Placental pericyte (primary cell): Measurements from ENCODE around the genes SEC61A1 and EFCC1.

DNA sequence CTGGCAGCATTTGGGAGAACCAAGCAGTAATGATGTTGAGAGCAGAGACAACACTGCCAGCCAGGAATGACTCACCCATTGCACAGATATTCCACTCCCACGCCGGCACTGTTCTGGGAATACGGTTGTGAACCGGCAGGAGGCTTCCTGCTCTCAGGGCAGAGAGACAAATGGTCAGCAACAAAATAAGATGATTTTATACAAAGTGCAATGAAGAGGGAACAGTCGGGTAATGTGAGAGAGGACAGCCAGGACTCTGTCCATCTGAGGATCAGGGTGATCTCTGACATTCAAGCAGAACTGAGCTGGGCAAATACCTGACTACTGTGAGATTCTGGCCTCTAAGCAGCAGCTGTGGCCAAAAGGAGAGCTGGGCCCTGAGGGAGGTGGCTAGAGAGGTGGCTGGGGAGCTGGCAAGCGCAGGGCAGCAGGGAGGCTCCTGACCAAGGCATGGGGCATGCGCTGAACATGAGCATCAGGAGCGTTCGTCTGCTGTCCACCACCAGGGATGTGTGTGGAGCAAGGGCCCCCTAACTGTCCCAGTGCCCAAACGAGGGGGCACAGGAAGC is 56.0 kb upstream of the PLXNA1 start:
- CAGE, long polyA plus RNA = no peak

DNA sequence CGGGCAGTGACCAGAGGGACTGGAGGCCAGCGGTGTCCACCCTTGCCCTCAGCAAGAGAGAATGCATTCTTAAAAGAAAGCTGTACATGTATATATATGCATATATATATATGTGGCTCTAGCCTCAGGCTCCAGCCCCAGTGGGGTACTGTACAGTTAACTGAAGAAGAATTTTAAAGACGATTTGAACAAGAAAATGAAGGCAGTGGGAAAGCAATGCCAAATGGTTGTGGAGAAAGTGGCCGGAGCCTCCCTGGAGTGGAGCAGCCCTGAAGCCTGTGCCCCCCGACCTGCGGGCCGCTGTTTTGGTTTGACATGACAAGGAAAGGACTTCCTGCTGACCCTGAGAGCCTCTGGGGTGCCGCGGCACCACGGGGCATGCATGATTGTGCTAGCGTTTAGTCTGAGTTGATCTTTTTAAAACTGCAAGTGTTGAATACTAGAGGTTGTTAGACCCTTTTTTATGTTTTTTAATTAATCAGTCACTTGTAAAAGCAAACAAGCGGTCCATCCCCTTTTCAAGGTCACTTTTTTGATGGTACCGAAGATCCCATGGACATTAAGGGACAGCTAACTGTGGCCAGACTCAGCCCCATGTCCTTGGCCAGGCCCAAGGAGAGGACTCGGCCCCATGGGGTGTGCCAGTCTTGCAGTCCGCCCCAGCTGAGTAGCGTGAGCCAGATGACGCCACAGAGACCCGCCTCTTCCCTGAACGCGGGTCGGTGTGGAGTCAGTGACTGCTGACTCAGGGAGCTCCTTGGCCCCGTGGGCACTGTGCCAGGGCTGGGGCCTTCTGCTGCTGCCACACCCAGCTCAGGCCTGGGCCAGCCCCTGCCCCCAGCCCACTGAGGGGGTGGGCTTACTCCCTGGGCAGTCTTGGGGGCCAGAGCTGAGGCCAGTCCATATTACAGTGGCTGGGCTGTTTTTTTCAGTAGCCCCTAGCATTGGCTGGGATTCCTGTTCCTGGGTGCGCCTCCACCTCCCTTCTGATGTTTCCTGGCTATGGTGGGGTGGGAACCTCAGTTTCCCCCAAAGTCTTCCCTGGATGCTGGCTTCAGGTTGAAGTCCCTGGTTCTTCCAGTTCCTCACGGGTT is 52.6 kb downstream of the PLXNA1 start:
- CAGE, long polyA plus RNA = no peak

DNA sequence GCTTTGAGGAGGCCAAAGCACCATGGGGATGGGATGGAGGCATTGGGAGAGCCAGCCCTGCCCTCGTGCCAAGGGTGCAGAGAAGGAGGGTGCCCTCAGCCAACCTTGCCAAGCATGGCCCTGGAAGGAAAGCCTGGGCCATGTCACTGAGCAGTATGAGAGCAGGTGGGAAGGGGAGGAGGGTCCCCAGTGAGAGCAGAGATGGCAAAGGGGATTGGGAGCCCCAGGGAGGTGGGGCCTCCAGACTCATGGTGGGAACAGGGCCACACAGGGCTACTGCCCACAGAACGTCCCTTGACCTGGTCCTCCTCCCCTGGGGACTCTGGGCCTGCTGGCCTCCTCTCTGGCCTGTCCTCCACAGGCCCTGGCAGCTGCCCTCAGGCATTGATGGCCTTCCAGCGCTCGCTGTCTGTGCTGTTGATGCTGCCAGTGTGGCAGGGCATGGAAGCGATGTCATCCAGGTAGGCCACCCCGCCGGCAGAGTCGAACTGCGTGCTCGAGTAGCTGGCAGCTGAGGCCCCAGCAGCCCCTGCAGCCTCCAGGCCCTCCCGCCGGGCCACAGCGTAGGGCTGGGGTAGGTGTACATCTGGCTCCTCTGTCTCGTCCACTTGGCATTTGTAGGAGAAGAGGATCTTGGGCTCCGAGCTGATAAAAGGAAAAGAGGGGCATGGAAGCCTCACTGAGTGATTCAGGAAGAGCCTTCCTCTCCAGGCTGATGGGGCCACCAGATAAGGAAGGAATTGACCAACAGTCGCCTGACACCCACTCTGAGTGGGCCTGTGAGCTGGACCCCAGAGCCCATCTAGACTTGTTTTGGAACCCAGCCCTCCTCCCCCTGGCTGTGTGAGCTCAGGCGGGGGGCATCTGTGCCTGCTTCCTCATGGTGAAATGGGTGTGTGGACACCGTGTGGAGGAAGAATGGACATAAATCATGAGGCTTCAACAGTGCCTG is 17.1 kb downstream of the TPRA1 start:
- CAGE, long polyA plus RNA = no peak

DNA sequence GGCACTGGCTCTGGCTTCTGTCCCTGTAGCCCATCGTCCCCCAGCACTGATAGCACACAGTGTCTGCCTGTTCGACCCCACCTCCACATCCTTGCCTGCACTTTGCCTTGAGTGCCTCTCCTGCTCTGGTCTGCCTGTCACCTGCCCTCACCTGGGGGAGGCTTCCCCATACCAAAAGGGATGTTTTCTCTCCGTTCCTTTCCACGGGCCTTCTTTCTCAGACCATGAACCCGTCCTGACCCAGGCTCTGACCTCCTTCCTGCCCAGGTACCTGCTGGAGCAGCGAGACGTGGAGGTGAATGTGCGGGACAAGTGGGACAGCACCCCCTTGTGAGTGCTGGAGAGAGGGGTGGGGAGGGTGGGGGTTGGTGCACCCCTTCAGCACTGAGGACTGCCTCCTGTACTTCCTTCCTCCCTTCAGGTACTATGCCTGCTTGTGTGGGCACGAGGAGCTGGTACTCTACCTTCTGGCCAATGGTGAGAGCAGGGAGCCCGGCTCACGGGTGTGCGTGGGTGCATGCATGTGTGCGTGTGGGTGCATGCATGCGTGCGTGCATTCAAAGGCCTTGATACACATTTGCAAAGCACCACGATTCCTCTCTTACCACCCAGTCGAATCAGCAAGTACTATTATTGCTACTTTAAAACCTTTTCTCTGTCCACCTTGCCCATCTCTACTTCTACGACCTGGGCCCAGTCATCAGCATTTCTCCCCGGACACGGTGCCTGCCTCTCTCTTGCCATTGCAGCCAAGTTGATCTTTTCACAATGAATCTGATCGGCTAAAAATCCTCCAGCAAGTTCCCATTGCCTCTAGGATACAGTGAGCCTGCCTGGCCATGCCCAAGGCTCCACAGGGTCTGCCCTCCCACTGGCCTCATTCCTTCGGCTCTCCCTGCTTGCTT is 1.6 kb downstream of the ABTB1 start:
- CAGE, long polyA plus RNA = no peak

DNA sequence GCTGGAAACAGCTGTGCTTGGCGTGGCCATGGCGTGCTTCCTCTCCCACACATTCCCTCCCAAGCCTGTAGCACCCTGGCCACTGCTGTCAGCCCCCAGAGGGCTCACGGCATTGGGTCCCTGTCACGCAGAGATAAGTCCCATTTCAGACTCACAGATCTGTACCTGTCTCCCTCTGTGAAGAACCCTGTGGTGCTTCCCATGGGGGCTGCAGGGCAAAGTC is 28.5 kb downstream of the ABTB1 start:
- CAGE, long polyA plus RNA = no peak

DNA sequence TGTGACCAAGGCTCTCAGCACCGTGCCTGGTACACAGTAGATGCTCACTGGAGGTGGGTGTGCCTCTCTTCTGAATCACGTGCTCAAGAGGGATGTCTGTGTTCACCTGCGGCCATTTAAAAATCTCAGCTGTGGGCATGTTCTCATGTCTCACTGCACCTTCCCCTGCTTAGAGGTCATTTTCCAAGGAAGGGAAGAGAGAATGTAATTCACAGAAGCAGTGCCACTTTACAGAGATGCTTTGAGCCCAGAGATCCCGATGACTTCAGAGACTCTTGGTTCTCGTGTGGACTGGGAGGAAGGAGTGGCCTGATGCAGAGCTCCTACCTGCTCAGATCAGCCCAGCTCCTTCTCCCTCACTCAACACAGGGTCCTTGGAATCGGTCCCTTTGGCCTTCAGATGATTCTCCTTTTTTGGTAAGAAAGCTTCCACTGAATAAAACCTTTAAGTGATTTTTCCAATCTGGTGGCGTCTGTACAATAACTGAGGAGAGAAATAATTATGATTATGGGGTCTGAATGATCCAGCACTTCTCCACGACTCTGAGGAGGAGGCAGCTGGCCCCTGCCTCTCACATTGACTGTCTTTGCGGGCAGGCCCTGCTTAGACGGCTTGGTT is 62.8 kb downstream of the MGLL start:
- CAGE, long polyA plus RNA = no peak

DNA sequence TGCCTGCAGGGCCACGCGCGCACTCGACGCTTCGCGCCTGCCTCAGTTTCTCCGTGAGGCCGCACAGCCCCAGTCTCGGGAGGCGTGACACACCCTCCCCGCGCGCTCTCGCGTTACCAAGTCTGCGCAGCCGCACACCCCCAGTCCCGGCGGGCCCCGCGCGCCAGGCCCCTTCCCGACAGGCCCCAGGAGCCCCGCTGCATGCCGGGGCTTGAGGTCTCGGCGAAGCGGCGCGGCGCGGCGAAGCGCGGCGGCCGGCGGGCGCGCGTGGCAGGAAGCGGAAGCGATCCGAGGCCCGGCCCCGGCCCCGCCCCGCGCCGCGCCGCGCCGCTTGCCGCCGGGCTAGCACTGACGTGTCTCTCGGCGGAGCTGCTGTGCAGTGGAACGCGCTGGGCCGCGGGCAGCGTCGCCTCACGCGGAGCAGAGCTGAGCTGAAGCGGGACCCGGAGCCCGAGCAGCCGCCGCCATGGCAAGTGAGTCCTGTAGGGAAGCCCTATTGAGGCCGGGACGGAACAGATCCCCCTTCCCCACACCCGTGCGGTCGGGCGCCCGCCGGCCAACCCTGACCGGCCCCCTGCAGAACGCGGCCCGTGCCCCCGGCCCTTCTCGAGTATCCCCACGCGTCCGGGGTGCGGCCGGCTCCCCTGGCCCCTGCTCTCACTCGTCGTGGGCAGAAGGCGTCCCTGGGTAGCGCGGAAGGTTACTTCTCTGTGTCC is at the start of gene SEC61A1:
TSS of gene SEC61A1 (plus strand) at position 351 of the 716 bp plus-strand sequence.
- CAGE, long polyA plus RNA = no peak

DNA sequence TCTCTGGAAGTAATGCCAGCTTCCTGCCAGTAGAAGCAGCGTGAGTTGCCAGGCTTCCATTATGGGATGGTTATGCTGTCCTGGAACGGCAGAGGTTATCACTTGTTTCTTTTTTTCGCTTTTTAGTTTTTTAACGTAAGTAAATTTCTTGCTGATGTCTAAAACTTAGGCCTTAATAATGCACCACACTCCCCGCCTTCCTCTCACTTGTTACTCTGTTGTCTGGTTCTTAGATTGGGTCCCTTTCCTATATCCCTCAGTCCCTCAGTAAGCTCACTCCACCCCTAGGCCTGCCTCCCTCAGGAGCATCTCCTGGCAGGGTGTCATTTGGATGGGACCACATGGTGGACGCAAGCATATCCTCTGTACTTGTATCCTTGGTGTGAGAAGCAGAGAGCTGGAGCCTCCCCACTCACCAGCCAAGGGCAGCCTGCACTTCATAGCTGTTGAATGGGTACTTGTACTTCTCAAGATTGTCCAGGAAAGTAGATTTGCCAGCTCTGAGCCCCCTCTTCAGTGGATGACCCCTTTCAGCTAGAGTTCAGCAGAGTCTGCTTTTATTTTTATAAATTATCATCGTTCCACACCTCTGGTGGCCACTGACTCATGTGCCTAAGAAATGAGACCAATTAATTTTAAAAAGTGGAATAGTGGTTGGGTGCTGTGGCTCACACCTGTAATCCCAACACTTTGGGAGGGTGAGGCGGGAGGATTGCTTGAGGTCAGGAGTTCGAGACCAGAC is 11.6 kb downstream of the SEC61A1 start:
- CAGE, long polyA plus RNA = no peak

- CAGE, long polyA plus RNA = no peak
Observed at GRCh38 chr3:128067178-128067769, 15.0 kb downstream of the SEC61A1 start.

DNA sequence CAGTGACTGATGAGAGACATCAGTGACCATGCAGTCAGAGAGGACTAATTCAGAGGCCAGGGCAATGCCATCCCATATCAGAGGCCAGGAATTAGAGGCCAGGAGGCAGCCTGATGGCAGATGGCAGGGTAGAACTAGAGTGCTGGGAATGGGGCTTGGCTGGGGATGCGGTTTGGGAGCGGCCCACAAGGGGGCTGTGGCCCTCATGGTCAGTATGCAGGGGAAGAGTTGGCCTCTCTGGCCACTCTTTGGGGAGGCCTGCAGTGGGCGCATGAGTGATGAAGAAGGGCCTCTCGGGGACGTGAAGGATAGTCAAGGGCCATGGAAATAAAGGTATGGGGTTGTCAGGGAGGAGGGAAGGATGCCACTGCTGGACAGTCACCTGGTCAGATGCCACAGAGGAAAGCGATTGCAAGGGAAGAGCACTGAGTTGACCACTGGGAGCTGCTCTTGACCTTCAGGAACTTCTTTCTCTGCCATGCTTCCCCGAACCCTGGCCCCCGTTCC is 101.7 kb downstream of the EEFSEC start:
- CAGE, long polyA plus RNA = no peak

- CAGE, long polyA plus RNA = no peak
Observed at GRCh38 chr3:128416836-128417245, 49.8 kb downstream of the DNAJB8 start.

DNA sequence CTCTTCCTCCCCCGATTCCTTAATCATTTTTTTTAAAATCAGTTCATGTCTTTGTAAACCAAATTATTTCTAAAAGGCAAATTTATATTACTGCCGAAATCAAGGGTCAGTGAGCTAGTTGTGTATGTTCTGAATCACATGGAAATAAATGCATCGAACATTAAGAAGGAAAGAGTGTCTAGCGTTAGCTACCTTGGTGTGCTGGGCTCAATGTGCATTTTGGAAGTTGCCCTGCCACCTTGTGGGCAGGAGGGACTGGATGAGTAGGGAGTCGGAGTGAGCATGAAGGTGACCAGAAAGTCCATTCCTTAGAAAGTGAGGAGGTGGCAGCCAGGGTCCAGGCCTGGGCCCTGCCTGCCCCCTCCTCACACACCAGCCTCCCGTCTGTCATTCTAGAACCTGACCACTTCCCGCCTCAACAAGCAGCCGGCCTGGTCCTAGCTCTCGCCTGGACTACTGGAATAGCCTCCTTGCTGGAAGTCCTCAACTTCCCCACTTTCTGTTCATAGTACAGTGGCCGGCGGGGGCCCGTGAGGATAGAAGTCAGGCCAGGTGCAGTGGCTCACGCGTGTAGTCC is 10.1 kb upstream of the GATA2 start:
- CAGE, long polyA plus RNA = no peak

- CAGE, long polyA plus RNA = no peak
Observed at GRCh38 chr3:128549190-128549745, 56.3 kb upstream of the GATA2 start.

DNA sequence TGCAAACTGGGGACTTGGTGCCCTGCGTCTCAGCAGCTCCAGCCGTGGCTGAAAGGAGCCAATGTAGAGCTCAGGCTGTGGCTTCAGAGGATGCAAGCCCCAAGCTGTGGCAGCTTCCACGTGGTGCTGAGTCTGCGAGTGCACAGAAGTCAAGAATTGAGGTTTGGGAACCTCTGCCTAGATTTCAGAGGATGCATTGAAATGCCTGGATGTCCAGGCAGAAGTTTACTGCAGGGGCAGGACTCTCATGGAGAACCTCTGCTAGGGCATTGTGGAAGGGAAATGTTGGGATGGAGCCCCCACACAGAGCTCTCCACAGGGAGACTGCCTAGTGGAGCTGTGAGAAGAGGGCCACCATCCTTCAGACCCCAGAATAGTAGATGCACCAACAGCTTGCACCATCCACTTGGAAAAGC is 24.9 kb downstream of the RAB7A start:
- CAGE, long polyA plus RNA = no peak

- CAGE, long polyA plus RNA = no peak
Observed at GRCh38 chr3:128791173-128792076, 65.4 kb downstream of the RAB7A start.

- CAGE, long polyA plus RNA = no peak
Observed at GRCh38 chr3:128922679-128923649, 43.5 kb downstream of the ACAD9 start.

DNA sequence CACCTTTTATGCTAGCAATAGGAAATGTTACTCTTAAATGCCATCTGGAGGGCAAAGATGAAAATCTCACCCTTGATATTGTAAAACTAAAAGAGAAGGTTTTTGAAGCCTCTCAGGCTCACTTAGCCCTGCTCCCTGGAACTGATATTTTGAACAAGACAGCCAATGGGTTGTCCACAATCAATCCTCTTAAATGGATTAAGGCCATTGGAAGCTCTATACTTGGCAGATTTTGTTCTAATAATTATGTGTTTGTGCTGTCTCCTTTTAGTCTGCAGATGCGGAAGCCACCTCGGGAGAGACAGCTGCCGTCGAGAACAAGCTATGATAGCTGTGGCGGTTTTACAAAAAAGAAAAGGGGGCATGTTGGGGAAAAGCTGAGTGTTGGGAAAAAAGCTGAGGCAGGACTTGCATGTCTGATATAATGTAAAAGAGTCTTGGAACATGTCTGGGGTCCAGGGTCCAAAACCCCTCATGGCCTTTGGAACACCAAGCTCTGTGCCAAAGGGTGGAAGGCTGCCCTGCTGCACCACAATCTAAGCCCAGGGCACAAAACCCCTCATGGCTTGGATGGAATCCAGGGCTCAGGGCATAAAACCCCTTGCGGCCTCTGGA is 44.4 kb downstream of the ACAD9 start:
- CAGE, long polyA plus RNA = no peak

DNA sequence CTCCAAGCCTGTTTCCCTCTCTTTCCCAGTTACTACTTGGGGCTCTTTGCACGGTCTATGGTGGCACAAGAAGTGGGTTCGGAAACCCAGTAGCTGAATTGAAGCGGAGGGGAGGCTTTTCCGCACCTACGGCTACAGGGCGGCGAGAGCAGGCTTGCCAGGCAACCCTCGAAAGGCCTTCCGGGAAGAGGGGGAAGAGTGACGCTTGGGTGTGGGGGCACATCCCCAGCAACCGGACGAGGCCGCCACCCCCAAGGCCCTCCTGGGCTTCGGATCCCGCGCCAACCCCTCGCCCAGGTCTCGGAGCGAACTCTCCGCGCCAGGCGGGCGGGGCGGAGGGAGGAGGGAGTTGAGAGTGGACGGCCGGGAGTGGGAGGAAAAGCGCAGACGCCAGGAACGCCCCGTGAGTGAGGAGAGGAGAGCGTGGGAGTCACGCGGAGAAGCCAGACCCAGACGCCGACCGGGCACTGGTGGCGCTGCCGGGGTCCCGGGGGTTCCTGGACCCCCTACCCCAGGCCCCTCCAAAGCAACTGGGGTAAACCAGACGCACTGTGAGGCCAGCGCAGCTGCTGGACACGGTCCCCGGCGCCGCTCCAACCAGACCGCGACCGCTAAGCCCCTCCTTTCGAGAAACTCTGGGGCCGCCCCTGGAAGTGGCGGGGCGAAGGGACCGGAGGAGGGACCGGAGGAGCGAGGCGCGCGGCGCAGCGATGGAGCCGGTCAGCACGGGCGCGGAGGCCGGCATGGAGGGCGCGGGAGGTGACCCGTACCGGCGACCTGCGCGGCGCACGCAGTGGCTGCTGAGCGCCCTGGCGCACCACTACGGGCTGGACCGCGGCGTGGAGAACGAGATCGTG is at the start of gene EFCC1:
TSS of gene EFCC1 (plus strand) at position 386 of the 857 bp plus-strand sequence.
- CAGE, long polyA plus RNA = no peak

DNA sequence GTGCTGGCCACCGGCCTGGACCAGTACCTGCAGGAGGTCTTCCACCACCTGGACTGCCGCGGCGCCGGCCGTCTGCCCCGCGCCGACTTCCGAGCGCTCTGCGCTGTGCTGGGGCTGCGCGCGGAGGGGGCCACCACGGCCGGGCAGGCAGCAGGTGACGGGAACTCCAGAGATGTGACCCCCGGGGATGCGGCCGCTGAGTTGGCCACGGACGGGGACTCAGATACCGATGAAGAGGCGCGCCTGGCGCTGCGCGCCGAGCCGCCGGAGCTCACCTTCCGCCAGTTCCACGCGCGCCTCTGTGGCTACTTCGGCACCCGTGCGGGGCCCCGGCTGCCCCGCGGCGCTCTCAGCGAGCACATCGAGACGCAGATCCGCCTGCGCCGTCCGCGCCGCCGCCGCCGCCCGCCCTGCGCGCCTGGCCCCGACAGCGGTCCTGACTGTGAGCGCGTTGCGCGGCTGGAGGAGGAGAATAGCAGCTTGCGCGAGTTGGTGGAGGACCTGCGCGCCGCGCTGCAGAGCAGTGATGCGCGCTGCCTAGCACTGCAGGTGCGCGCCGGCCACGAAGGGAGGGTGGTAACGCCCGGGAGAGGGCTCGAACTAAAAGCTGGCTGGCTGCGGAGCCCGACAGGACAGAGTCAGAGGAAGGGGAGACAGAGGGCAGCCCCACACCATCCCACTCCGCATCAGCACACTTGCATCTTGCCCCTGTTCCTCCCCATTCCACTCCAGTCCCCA is 841 bp downstream of the EFCC1 start:
- CAGE, long polyA plus RNA = no peak

- CAGE, long polyA plus RNA = no peak
Observed at GRCh38 chr3:129067453-129068444, 7.2 kb downstream of the GP9 start.